Umbilical cord (tissue), 2 donors: ENCODE measurements around the gene ISCA1.

DNA sequence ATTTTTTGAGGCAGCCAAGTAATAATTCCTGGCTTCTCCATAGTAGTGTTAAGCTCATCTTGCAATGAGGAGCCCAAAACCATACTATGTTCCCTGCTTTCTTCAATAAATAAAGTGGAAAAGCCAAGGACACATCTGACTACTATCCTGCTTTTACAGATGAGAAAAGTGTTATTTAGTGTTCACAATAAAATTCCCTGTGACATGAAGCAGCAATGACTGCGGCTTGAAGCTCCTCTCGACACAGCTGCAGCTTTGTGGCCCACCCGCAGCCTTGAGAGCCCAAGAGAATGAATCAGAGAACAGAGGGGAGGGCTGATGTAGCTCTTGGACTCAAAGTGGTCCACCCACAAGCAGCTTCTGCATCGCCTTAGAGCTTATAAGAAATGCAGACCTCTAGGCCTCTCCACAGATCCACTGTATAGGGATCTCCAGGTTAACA is 181.2 kb upstream of the GNA14 start:
- RAMPAGE, long total RNA, result no peak

- RAMPAGE, long total RNA, result no peak
Observed at GRCh38 chr9:77839771-77840180, 191.7 kb upstream of the GNA14 start.

- RAMPAGE, long total RNA, result no peak
Observed at GRCh38 chr9:77944651-77945463, 86.8 kb downstream of the GNAQ start.

DNA sequence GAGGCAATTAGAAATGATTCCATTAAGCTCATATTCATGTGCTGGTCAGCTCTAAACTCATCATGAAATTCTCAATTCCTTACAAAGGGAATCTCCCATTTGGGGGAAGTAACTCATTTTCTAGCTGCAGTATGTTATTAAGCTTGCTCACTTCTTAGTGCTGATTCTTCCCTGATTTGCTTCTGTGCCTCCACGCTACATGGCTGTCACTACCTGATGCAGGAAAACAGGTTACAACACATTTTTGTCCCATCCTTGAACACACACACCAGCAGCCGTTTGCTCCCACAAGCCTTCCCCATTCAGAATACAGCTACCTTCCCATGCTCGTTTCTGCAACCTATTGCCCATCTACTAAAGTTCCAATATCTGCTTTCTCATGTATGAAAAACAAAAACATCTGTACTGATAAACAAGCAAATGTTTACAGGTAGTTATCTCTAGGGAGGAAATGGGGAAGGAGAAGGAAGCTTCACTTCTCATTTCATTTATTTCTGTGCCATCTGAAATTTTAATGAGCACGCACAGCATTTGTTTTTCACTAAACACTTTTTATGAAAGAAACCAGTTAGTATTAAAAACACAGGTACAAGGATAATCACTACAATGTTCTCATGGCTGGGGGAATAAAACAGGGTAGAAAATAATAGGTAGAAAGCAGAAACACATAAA is 81.3 kb downstream of the GNAQ start:
- RAMPAGE, long total RNA, result no peak

GRCh38 chr9:78325195-78325631 is 28.3 kb downstream of the PSAT1 start:
- RAMPAGE, long total RNA, result no peak

- RAMPAGE, long total RNA, result no peak
Observed at GRCh38 chr9:79666866-79667440, 95.2 kb downstream of the TLE4 start.

- RAMPAGE, long total RNA, result no peak
Observed at GRCh38 chr9:81535485-81535887, 153.9 kb downstream of the TLE1 start.

GRCh38 chr9:82604854-82605376 is 458.0 kb downstream of the RASEF start:
- RAMPAGE, long total RNA, result no peak

- RAMPAGE, long total RNA, result no peak
Observed at GRCh38 chr9:83060393-83060976, 2.5 kb downstream of the RASEF start.

DNA sequence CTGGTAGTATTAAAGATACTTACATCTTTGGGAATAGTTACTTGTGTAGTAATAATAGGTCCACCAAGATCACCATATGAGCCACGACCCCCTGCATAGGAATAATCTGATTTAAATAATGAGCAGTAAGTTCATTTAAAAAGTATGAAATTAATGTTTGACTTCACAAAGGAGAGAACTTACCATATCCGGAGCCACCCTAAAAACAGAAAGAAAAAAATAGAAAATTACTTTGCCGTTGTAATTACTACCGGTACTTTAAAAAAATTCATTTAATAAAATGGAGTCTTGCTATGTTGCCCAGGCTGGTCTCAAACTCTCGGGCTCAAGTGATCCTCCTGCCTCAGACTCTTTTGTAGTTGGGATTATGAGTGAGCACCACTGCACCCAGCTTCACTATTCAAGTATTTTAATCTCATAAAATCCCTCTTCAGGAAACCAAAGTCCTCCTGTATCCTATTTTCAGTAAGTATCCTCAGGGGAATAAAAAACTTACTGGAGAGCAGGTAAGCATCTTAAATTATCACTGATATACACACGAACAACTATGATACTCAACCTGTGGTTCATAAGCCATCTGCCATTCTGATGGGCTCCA is 9.2 kb downstream of the HNRNPK start:
- RAMPAGE, long total RNA, result no peak

DNA sequence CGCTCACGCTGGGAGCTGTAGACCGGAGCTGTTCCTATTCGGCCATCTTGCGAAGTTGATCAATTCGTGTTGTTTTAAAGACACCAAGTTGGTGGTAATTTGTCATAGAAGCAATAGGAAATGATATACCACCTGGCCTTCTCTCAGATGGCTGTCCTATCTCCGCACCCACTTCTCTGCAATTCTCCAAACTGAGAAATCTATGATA is 408.0 kb downstream of the NTRK2 start:
- RAMPAGE, long total RNA, result no peak

DNA sequence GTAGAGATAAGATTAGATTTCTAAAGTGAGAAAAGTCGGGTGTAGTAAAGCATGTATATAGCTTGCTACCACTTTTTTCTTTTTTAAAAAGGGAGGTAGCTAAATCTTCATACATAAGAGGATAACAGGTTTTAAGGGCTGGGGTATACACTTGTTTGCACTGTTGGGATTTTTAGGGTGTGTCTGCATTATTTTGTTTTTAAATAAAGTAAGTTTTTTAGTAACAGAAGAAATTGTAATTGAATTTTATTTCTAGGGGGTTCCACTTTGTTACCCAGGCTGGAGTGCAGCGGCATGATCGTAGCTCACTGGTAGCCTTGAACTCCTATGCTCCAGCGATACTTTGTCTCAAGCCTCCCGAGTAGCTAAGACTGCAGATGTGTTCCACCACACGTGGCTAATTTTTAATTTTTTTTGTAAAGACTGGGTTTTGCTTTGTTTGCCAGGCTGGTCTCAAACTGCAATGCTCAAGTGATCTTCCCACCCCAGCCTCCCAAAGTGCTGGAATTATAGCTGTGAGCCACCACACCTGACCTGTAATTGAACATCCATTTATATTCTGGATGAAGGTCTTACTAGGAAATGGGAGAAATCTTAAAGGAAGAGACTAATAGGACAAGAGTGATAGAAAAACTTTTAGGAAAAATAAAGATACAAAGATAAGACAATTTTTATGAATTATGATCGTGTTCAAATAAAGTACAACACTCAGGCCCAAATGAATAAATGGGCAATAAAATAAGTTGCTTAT is 24.9 kb downstream of the NAA35 start:
- RAMPAGE, long total RNA, result no peak

GRCh38 chr9:86099740-86100048 is 336 bp upstream of the GOLM1 start:
- RAMPAGE, long total RNA, result no peak

DNA sequence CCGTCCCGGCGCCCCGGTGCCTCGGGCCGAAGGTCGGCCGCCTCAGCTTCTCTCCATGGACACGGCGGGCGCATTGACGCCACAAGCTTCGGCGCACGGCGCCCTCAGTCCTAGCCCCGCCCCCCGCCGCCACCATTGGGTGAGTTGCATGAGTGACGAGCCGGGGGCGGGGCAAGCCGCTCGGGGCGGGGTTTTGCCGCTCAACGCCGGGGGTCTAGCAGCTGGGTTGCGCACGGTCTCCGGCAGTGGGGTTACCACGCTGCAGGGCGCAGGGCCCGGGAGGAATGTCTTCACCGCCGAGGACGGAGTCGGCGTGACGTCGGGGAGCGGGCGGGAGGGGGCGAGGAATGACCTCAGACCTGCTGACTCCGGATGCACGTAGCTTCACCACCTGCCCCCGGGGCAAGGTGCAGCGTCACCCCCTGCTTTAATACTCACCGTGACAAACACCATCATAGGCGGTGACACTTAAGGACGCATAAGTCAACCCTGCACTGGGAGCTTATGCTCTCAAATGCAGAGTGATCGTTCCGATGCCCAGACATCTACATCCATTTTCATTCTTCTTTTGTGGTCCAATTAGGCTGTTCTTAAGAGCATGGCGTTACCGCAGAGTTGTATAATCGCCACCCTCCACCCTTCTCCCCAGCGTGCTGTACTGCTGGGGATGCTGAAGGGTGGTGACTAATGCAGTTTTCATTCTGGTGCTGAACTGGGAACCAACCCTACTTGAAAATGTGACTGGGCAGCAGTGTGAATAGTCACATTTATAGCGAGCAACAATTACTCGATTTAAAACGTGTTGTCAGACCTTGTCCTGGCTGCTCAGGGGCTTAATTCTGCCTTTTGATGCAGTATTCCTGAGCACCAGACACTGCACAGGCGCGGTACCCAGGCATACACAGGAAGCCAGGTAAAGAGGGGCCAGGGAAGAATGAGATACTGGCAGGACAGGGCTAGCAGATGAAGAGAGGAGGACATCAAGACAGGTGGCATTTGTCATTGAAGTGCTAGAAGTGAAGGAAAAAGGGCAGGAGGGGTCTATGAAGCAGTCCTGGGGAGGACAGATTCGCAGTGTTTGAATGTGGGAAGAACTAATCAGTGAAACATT is at the start of gene ISCA1:
ISCA1 (minus strand) TSS at position 75 of the 1,111 bp plus-strand sequence.
- RAMPAGE, long total RNA, result start-site peak on the minus strand centred at position 84 of the sequence, 58 bp wide, 20 and 78 reads in 2 replicates

DNA sequence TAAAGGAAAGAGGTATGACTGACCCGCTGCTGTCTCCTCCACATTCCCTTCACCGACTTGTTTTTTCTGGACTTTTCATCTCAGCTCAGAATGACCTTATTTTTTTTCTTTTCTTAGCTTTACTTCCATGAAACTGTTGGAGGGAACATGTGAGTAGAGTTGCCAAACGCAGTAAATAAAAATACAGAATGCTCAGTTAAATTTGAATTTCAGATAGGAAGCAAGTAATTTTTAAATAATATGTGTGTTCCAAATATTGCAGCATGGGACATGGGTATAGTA is 230.1 kb upstream of the TUT7 start:
- RAMPAGE, long total RNA, result no peak

DNA sequence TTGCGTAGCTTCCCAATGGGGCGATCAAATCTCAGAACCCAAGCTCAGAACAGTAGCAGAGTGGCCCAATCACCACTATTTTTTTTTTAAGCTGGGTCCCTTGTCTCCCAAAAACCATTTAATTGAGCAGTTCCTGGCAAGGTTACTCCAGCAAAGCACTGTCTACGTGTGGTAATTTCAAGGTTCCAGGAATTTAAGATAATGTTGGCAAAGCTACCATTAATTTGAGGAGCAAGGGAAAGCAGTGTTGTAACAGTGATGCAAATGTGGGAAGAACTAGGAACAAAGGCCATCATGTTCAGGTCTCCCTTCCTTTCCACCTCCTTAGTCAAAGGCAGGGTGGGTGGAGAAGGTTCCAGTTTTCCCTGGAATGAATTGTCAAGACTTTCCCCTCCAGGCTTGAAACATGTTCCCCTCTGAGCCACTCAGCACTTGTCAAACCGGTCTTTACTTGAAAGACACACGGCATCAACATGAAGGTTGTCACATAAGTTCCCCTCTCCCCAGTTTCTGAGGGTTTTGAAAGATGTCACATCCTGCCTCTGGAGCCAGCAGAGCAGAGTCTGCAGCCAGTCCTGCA is 226.1 kb downstream of the GAS1 start:
- RAMPAGE, long total RNA, result no peak

DNA sequence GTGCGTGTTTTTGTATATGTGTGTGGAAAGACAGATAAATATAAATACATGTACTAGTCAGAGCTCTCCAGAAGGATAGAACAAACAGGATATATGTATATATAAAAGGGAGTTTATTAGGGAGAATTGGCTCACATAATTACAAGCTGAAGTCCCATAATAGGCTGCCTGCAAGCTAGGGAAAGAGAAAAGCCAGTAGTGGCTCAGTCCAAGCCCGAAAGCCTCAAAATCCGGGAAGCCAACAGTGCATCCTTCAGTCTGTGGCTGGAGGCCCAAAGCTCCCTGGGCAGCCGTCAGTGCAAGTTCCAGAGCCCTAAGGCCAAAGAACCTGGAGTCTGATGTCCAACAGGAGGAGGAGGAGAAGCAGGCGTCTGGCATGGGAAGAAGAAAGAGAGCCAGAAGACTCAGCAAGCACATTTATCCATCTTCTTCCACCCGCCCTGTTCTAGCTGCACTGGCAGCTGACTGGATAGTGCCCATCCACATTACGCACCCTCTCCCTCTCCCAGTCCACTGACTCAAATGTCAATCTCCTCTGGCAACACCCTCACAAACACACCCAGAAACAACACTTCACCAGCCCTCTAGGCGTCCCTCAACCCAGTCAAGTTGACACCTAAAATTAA is 213.4 kb downstream of the GAS1 start:
- RAMPAGE, long total RNA, result no peak

DNA sequence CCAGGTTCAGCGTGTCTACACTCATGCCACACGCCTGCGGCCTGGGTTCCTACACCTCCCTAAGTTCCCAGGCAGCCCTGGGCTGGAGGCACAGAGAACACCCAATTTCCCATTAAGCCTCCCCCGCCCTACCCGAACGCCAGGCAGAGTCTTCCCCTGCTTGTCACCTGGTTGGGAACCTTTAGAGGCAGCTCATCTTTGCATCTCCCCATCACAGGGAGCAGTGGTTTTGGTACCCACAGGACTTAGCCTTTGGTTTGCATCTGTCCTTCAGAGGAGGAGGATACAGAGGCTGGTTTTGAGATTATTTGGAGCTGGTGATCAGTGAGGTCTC is 196.5 kb downstream of the GAS1 start:
- RAMPAGE, long total RNA, result no peak

- RAMPAGE, long total RNA, result no peak
Observed at GRCh38 chr9:86795759-86796578, 151.3 kb downstream of the GAS1 start.

DNA sequence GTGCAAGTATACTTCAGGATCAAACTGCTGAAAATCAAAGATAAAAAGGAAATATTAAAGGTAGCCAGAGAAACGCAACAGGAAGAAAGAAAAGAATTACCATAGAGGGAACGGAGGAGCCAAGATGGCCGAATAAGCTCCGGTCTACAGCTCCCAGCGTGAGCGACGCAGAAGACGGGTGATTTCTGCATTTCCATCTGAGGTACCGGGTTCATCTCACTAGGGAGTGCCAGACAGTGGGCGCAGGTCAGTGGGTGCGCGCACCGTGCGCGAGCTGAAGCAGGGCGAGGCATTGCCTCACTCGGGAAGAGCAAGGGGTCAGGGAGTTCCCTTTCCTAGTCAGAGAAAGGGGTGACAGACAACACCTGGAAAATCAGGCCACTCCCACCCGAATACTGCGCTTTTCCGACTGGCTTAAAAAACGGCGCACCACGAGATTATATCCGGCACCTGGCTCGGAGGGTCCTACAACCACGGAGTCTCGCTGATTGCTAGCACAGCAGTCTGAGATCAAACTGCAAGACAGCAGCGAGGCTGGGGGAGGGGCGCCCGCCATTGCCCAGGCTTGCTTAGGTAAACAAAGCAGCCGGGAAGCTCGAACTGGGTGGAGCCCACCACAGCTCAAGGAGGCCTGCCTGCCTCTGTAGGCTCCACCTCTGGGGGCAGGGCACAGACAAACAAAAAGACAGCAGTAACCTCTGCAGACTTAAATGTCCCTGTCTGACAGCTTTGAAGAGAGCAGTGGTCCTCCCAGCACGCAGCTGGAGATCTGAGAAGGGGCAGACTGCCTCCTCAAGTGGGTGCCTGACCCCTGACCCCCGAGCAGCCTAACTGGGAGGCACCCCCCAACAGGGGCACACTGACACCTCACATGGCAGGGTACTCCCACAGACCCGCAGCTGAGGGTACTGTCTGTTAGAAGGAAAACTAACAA is 94.7 kb upstream of the GAS1 start:
- RAMPAGE, long total RNA, result no peak